ENCODE measurements around a stretch of chr1.

GRCh38 chr1:89692683-89693275, 59.9 kb downstream of the LRRC8C start:
- PRO-cap: bidirectional peak, plus-strand start at chr1:89693035, minus-strand start at chr1:89692749; unidirectional peak, plus-strand start at chr1:89693152; unidirectional peak, plus-strand start at chr1:89693201

DNA sequence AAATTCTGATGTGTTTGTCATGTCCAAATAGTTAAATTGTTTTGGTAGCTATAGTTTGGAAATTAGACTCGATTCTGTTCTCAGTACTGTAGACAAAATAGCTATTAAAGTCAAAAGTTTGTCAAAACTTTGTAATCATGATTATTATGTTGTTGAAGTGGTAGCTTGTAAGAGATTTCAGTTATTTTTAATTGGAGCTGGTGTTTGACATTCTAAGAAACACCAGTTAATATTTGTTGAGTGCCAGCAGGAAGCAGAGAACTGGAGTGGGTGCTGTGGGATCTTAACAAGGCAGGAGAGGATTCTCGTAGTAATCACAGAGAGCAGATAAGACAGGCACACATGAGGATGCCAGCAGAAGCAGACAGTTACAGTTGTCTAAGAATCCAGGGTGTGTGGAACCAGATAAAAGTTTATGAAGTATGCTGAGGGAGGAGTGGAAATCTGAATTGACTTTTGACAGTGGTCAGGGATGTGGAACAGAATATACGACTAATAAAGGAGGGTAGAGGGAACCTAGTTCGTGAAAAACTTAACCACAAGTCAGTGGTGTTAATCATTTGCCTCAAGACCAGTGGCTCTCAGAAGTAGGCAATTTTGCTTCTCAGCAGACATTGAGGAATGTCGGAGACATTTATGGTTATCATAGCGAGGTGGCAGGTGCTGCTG, 2.7 kb downstream of the LRRC8D start:
- PRO-cap: no peak

- PRO-cap: no peak
Observed at GRCh38 chr1:89957007-89957682, 37.8 kb upstream of the ZNF326 start.

- PRO-cap: no peak
Observed at GRCh38 chr1:90022074-90022469, 27.2 kb downstream of the ZNF326 start.

GRCh38 chr1:90939351-90940612, 82.1 kb downstream of the ZNF644 start:
- PRO-cap: no peak

DNA sequence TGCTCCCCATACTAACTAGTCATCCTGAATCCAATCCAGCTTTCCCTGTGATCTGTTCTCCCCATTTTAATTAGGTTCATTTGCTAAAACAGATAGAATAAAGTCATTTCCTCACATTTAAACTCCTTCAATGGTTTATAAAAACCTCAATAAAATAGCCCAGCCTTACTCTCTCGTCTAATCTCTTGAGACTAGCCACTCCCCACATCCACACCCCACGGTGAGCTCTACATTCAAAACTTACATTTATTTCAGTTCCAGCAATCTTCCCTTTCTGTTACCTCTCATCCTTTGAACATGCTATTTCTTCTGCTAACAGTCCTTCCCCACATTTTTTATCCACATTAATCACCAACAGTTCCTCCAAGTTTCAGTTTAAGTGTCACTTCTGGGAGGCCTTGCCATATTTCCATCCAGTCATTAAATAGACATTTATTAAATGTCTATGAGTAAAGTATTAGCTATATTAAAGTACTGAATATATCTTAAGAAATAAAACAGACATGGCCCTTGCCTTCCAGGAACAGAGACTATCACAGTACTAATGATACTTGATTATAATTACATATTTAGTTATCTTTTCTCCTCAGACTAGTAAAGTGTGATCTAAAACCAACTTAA, 47.0 kb downstream of the ZNF644 start:
- PRO-cap: no peak

DNA sequence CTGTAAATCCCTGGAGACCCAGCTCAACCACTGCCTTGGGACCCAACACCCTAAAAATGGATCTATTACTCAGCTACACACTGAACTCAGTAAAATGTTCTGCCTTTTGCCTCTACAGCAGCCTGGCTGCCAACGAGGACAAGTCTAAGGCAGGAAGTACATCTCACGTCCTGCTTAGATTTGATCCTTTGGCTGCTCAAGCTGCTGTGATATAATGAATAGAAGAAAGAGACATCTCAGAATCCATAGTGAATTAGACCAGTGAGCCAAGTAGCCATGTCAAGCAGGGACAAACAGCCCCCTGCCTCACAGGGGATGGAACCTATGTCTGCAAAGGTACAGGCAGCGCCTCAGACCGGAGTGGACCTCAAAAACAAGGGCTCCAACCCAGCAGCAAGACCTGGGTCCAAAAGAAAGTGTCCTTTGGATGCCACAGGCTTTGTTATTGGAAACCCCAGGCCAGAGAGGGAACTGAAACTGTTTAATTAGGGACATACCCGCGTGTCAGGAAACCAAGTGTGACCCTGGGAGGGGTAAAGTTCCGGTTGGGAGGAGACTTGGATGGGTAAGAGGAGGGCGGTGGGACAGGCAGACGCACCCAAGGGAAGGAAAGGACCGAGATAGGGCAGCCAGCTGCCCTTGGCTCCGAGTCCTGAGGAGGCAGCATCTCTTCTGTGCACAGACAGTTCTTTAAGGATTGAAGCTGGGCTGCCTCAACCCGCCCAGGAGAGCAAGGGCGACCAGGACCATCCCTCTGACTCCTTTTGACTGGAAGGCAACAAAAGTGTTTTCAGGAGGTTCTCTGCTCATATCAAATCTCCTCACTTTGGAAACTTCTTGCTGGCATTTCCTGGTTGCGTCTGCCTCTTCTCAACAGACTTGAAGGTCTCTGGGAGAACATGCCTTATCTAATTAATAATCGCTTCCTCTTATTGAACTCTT, 71.3 kb downstream of the CDC7 start:
- PRO-cap: unidirectional peak, minus-strand start at position 770 of the sequence

- PRO-cap: no peak
Observed at GRCh38 chr1:91583012-91583468, 82.4 kb downstream of the CDC7 start.

DNA sequence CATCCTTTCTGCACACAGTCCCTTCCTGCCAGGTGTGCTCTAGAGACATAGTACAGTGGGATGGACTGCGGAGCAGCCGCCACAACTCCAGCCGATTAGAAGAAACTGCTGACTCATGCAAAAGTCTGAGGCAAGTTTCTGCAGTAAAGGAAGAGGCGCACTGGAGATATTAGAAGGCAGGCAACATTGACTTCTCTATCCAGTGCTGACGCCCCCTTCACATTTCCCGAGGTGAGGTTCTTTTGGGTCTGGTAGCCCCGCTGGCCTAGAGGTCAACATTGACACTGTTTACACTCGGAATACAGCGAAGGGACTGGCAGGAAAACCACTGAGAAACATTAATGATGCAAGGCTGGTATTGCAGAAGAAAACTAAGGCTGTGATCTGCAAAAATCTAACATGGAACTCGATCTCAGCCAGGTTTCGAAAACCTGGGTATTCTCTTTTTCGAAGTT, 90.6 kb downstream of the CDC7 start:
- PRO-cap: no peak

DNA sequence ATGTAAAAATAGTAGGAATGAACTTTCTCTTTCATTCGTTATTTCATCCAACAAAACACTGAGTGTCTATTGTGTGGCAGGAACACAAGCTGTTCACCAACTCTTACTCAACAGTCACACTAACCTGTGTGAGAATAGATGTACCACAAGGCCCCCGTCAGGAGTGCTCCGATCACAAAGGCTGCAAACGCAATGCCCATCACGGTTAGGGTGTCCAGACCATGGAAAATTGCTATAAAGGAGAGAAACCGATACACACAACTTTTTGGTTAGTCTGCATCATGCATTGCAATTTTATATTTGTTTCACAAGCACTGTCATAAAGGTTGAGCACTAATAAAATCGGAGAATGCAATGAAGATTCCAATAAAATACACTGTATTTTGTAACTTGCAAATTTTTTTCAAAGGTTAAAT, 190.4 kb downstream of the TGFBR3 start:
- PRO-cap: no peak

DNA sequence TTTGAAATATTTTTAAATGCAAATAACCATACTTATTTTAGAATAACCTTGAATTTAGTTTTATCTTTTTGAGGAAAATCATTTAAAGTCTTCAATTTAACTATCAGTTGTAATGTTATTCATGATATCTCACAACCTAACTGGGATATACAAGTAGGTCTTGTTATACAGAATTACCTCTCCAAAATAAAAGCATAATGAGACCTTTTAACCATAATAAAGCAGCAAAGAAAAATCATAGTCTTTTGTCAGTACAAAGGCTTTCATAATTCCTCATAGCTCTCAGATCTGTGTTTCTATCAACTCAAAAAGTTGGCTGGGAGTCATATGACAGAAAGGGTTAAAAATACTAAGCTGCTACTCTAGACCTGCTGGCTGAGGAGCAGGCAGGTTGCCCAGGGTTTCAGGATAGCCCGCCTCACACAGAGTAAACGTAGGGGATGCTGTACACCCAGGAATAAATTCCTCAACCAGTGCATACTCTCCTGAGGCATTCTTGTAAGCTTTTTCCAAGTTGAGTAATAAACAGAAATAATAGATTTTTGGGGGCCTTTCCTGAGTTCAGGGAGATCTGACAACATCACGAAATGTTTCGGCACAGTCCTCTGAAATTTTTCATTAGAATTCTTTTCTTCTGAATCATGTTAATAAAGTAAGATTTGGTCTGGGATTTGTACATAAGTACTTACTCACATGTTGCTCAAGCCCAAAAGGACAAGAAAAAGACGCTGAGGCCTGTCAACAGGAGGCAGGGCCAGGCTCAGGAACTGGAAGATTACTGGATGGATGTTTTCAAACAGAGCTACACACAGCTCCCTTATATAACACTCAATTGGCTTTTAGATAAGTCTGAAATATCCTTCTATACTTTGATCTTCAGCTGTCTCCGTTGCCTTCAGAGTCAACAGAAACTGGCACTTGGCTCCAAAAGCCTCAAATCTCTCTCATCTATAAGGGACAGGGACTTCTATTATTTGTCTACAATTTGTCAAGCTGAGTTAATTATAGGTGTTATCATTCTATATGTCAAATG, 41.0 kb downstream of the TGFBR3 start:
- PRO-cap: no peak

- PRO-cap: no peak
Observed at GRCh38 chr1:92168693-92169043, 49.0 kb upstream of the C1orf146 start.

DNA sequence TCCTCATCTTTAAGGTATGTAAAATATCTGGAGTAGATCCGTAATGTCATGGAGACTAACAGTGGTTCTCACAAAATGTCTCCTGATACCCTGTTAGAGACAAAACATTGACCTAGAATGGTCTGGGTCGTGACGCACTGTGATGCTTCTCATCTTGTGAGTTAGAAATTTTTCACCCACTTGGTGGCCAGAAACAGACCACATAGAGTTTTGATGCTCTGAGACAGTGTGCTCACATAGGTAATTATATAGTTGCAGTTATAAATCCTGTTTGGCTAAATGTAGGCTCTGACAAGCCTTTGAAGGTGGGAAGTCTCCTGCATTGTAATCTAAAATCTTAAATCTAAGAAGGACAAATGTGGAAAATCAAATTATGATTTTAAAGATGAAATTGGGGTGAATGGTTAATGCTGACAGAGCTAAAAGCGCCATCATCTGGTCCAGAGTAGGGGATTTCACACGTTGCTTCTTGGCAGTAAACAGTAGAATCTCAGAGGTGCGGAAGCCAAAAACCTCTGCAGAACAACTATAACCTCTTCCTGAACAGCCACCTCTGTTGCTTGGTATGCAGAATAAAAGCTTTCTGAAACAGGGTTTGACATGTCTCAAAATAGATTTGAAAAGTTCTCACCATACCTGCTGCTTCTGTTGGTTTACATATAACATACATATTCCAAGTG, 17.0 kb downstream of the RPAP2 start:
- PRO-cap: no peak

DNA sequence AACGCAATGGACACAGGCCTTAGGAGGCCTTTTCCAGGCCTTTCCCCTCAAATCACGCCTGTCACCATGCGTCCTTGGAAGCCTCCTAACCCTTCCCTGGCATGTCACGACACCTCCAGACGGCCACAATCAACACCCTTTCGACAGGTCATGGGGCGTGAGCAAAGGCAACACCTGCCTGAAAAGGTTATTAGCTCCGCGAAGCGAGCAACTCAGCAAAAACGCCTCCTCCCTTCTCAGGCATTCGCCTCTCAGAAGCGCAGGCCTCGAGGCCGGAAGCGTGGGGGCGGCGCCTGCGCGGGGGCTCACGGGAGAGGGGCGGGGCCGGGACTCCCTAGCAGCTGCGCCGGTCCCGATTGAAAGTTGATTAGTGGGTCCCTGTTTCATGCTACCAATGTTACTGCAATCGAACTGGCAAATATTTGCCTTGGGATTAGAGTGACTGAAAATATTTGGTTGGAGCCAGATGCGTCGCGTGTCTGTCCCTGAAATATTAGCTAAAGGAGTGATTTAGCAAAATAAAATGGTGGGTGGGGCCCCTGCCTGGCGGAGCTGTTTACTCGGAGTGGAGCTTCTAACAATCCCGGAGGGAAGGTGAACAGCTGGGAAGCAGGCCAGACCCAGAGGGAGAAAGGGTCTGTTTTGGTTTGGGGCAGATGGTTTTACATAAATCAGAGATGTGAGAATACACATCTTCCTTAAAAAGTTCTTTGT, 44.9 kb downstream of the GFI1 start:
- PRO-cap: no peak

- PRO-cap: no peak
Observed at GRCh38 chr1:92483466-92484363, 3.0 kb downstream of the GFI1 start.

- PRO-cap: no peak
Observed at GRCh38 chr1:92785734-92785853, 686 bp upstream of the EVI5 start.

DNA sequence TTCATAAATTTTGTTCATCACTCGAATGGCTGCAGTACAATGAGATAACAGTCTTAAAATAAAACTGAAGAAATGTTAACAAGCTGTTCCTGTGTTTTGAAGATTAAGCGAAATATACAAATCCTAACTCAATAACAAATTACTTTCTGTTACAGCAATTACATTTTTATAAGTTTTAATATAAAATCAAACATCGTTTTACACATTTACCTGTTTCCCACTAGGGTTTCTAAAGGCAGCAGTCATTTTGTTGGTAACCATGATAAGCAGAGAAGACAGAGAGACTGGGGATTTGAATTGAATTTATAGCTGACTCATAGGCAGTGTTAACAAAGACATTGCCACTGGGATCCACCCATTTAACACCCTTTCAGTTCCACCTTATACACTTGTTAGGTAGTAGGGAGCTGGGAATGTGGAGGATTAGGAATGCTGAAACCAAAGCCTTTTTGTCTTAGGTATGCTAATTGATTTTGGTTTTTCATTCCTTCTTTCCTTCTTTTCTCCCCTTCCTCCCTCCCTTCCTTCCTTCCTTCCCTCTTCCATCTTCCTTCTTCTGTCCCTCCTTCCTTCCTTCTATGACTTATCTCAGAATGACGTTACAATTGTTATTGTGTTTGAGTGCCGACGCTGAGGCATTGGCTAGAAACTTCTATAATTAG, 7.4 kb upstream of the EVI5 start:
- PRO-cap: no peak

DNA sequence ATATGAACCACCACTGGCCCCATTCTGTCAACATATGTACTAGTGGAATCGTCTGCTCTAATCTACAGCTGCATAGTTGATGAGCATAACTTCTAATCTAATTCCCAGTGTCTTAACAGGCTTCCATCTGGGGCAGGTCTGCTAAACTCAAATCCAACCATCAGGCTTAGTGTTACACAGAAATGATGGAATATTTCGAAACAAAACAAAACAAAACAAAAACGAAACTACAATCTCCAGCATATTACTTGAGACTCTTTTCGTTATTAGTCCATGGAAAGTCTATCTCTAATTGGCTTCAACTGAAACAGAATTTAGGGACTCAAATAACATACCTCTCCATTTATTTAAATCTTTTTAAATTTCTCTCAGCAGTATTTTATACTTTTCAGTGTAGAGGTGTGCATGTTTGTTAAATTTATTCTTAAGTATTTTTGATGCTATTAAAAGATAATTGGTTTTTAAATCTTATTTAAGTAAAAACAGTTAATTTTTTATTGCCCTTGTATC, 37.5 kb downstream of the DIPK1A start:
- PRO-cap: no peak

DNA sequence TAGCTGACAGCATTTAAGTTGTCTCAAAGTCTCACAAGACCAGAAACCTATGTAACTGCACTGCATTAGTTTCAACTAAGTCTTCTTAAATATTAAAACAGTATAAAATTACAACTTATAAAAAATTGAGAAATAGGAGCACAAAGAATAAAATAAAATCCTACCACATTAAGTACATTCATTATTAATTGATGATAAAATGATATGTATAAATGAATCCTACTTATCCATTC, 22.7 kb upstream of the MTF2 start:
- PRO-cap: no peak

DNA sequence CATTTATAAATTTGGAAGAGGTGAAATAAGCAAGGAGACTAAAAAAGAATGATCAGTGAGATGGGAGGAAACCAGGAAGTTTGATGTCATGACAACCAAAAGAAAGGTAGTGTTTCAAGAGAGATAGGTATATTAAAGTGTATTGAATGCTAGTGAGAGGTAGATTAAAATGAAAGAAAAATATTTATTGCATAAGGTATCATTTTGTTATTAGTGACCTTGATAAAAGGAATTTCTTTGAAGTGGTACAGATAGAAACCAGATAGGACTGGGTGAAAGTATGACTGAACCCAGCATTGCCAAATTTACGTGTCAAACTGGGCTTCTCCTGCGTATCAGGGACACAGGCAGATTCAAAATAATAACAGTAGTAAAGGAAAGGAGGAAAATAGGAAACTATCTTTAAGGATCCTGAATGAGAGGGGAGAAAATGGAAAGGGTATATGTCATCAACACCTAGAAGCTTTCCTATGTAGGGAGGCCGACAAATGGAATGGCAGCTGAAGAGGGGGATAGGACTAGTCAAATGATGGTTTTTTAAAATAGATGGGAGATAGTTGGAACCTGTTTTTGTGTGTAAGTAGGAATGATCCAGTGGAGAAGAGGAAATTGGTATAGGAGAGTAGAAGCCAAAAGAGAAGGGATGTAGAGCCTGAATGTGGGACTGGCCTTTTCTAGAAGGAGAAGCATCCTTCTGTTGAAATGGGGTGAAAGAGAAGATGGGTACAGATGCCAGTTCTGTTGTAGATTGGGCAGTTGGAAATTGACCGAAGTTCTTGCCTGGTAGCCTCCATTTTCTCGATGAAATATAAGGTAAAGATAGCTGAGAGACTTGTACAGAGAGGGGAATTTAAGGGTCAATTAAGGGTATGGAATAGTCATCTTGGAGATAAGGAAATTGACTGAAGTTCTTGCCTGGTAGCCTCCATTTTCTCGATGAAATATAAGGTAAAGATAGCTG, 48.8 kb downstream of the TMED5 start:
- PRO-cap: no peak